Skeletal muscle satellite cell (primary cell): ENCODE measurements around the genes SLC25A3 and BLTP3B.

DNA sequence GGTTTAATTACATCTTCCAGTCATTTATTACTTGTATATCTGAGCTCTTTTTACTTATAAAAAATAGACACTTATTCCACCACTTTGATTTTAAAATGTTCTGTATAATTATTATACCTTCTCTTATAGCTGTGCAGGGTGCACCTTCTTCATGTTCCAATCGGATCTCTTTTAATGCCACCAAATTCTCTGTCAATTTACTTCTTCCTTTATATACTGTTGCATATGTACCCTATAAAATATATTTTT, 101.6 kb downstream of the CDK17 start:
- CAGE, long polyA plus RNA, result no peak

- CAGE, long polyA plus RNA, result no peak
Measured at GRCh38 chr12:96313137-96313689, 87.0 kb downstream of the CDK17 start.

DNA sequence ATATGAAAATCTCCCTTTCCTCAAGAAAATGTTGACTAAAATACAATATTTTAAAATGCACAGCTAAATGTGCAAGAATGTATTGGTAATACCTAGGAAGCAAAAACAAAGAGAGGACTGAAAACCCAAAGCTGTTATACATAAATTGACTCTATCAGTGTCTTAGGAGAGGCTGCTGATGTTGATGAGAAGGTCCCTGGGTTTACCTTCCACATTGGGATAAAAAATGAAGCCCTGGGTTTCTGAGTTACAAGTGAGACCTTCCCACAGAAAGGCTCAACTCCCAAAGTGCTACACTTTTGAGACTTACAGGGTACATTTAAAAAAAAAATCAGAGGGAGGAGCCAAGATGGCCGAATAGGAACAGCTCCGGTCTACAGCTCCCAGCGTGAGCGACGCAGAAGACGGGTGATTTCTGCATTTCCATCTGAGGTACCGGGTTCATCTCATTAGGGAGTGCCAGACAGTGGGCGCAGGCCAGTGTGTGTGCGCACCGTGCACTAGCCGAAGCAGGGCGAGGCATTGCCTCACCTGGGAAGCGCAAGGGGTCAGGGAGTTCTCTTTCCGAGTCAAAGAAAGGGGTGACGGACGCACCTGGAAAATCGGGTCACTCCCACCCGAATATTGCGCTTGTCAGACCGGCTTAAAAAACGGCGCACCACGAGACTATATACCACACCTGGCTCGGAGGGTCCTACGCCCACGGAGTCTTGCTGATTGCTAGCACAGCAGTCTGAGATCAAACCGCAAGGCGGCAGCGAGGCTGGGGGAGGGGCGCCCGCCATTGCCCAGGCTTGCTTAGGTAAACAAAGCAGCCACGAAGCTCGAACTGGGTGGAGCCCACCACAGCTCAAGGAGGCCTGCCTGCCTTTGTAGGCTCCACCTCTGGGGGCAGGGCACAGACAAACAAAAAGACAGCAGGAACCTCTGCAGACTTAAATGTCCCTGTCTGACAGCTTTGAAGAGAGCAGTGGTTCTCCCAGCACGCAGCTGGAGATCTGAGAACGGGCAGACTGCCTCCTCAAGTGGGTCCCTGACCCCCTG, 84.3 kb downstream of the CDK17 start:
- CAGE, long polyA plus RNA, result no peak

DNA sequence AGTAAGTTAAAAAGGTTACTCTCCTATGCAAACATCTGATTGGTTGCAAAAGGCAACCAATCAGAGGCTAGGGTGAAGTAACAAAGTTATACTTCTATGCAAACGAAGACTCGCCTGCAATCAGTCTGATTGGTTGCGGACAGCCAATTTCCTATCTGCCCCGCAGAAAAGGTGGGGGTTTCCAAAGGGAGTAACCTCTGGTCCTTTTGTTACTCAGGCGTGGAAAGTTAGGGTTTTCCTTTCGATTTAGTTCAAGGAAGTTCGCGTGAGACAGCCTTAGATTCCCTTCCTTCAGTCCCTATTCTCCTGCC, 208.0 kb upstream of the NEDD1 start:
- CAGE, long polyA plus RNA, result no peak

DNA sequence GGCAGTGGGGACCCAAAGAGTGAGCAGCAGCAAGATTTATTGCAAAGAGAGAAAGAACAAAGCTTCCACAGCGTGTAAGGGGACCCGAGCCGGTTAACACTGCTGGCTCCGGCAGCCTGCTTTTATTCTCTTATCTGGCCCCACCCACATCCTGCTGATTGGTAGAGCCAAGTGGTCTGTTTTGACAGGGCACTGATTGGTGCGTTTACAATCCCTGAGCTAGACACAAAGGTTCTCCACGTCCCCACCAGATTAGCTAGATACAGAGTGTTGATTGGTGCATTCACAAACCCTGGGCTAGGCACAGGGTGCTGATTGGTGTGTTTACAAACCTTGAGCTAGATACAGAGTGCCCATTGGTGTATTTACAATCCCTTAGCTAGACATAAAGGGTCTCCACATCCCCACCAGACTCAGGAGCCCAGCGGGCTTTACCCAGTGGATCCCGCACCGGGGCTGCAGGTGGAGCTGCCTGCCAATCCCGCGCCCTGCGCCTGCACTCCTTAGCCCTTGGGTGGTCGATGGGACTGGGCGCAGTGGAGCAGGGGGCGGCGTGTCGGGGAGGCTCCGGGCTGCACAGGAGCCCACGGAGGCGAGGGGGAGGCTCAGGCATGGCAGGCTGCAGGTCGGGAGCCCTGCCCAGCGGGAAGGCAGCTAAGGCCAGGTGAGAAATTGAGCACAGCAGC, 605.4 kb downstream of the NEDD1 start:
- CAGE, long polyA plus RNA, result no peak

- CAGE, long polyA plus RNA, result no peak
Measured at GRCh38 chr12:97756410-97756667, 759.1 kb upstream of the TMPO start.

- CAGE, long polyA plus RNA, result no peak
Measured at GRCh38 chr12:98274760-98275163, 240.6 kb upstream of the TMPO start.

- CAGE, long polyA plus RNA, result no peak
Measured at GRCh38 chr12:98514021-98514267, 1.4 kb upstream of the TMPO start.

- CAGE, long polyA plus RNA, result start-site peak on the plus strand at chr12:98593635-98593740, 32,131 and 24,804 reads in 2 replicates
Measured at GRCh38 chr12:98593568-98594670, at the start of gene SLC25A3. Gene SLC25A3, plus strand, starts transcription at chr12:98593686.

- CAGE, long polyA plus RNA, result no peak
Measured at GRCh38 chr12:98726354-98726633, 81.2 kb downstream of the APAF1 start.

GRCh38 chr12:98745592-98746476, 100.7 kb downstream of the APAF1 start:
- CAGE, long polyA plus RNA, result no peak

- CAGE, long polyA plus RNA, result no peak
Measured at GRCh38 chr12:99609863-99610175, 37.7 kb upstream of the GARIN6 start.

- CAGE, long polyA plus RNA, result no peak
Measured at GRCh38 chr12:100142781-100143376, at the start of gene BLTP3B. Gene BLTP3B, minus strand, starts transcription at chr12:100142874.

GRCh38 chr12:100410452-100410687, 53.5 kb downstream of the SLC17A8 start:
- CAGE, long polyA plus RNA, result no peak

DNA sequence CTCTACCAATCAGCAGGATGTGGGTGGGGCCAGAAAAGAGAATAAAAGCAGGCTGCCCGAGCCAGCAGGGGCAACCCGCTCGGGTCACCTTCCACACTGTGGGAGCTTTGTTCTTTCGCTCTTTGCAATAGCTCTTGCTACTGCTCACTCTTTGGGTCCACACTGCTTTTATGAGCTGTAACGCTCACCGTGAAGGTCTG, 42.7 kb upstream of the NR1H4 start:
- CAGE, long polyA plus RNA, result no peak

- CAGE, long polyA plus RNA, result no peak
Measured at GRCh38 chr12:101697237-101697547, 248 bp upstream of the CHPT1 start.

DNA sequence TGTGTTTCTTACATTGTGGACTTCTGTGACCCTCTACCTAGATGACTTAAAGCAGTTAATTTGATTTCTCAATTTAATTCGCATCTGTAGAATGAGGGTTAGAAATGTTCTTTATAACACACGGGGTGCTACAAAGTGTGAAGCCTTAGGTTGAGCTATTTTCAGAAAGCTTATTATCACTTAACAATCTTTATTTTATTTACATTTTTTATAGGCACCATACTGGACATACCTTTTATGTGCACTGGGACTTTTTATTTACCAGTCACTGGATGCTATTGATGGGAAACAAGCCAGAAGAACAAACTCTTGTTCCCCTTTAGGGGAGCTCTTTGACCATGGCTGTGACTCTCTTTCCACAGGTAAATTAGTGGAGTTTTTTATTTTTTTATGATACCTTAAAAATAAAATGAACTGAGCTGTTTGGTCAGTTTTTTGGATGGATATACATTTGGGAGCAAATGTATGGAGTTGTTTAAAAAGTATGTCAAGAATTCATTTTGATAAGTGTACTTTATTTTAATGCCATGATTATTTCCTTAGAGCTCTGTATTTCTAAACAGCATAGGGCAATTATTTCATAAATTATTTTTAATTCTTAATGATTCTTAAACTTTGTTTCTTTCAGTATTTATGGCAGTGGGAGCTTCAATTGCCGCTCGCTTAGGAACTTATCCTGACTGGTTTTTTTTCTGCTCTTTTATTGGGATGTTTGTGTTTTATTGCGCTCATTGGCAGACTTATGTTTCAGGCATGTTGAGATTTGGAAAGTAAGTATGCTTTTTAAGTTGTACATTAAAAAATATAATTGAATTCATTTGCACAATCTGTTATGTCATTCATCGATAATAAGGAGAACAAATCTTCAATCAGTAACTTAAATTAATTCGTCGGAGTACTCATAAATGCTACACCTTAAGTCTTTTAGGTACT, 16.7 kb downstream of the CHPT1 start:
- CAGE, long polyA plus RNA, result no peak

GRCh38 chr12:101772332-101772977, 33.2 kb upstream of the SYCP3 start:
- CAGE, long polyA plus RNA, result no peak

DNA sequence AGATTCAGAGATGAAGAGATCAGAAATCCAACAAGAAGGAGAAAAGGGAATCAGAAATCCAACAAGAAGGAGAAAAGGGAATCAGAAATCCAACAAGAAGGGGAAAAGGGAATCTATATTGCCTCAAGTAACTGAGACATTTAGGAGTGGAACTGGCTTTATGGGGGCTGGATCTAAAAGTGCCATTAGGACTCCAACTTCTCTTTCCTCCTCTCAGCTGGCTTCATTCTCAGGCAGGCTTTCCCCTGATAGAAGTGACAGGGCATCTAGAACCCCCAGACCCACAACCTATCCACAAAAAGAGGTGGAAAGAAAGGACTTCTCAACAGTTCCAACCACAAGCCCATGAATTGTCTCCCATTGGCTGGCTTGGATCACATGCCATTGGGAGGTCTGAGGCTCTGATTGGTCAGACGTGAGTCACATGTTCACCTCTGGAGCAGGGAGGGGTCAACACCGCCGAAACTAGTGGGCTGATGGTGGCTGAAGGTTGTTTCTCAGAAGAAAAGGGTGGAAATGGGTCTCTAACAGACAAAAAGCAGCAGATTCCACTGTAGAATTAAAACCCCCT, 47.2 kb downstream of the DRAM1 start:
- CAGE, long polyA plus RNA, result no peak

DNA sequence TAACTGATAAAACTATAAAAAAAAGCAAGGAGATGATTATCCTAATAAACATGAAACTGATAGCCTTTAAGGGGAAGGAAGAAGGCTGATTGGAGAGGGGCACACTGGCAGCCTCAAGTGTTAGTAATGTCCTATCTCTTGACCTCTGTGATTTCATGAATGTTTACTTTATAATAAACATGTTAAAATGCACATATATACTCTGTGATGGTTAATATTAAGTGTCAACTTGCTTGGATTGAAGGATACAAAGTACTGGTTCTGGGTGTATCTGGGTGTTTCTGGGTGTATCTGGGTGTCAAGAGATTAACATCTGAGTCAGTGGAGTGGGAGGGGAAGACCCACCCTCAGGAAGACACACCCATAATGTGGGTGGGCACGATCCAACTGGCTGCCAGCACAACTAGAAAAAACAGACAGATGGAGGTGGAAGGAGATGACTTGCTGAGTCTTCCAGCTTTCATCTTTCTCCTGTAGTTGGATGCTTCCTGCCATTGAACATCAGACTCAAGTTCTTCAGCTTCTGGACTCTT, 12.0 kb downstream of the NUP37 start:
- CAGE, long polyA plus RNA, result no peak